Pericardium fibroblast (primary cell): Measurements from ENCODE around the genes NEMF and ATL1.

DNA sequence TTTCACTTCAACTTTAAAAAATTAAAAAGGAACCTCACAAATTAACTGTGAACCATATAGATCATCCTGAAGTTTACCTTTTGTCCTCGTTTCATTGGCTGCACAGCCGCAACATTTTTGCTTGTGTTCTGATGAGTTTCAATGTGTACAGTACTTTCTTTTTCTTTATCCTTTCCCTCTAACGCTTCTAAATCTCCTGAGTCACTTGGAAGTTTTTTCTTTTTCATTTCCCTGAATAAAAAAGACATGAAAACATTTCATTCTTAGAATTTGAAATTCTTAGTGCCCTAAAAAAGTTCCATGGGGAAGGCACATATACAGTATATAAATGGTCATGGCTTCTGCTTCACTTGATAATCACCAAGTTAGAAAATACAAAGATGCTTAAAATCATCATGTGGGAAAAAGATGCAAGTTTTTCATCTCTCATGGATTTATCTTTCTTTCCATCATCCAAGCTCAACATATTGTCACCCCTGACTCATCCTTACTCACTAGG is 27.8 kb downstream of the KLHDC2 start:
- RAMPAGE, long total RNA = no peak

DNA sequence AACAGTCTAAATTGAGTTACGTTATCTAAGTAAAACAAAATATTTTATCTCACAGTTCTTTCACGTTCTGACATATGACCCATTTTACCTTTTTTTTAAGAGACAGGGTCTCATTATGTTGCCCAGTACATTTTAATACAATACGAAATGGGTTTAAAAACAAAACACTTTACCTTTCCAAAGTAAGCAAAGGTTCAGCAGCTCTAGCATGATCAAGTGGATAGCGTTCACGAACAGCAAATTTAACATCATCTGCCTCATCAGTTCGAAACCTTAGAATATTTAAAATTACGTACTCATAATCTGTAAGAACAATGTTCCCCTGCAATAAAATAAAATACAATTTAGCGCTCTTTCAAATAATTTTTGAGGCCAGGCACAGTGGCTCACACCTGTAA is 12.0 kb downstream of the NEMF start:
- RAMPAGE, long total RNA = no peak

DNA sequence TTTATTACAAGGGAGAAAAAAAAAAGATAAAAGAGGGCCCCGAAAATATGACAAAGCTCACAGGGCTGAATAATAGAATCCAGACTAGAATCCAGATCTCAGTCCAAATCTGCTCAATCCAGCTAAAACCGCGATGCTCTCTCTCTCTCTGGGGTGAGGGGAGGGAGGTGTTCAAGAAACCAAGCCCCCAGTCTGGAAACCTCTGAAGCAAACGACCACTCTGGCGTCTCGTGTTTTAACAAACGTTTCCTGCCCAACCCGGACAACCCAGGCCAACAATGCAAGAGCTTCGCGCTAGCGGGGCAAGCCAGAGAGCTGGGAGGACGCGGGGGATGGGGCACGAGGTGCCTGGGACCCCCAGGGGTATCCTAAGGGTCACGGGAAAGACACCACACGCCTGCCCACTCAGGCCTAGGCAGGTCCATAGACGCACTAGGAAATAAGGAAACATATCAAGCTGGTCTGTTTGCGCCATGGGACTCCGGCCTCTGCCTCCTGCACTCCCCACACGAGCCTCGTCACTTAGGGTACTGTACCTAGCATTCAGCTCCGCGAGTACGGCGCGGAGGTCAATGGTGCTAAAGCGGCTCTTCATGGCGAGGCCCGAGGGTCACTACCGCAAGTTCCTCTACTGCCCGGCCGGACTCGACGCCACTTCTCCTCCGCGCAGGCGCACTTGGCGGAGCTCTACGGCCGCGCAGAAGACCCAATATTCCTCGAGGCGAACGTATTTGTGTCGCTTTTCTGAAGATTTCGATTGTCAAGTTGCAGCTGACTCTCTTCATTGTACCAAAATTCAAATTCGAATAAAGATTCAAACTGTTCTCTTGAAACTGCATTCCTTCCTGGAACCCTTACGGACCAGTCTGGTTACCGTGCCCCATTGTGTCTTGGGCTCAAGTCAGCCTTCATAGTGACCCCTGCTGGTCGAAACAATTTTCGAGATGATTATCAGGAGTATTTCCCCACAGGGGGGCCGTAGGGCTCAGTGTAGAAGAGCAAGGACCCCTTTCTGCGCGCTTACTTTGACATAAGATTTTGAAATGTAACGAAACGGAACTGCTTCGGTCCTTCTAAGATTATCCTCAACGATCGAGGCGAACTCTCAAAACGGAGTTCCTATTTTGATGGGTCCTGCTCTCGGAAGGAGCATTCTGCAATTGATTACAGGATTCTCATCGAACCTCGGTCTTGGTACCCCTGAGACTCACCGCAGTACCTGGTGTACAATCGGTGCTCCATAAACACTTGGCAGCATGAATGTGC is at the start of gene NEMF:
Gene NEMF, minus strand, starts transcription at position 630 of the 1,266 bp plus-strand sequence.
- RAMPAGE, long total RNA = no peak

- RAMPAGE, long total RNA = no peak
Observed at GRCh38 chr14:49911685-49912167, 18.8 kb downstream of the ARF6 start.

- RAMPAGE, long total RNA = no peak
Observed at GRCh38 chr14:49951910-49952412, 59.1 kb downstream of the ARF6 start.

DNA sequence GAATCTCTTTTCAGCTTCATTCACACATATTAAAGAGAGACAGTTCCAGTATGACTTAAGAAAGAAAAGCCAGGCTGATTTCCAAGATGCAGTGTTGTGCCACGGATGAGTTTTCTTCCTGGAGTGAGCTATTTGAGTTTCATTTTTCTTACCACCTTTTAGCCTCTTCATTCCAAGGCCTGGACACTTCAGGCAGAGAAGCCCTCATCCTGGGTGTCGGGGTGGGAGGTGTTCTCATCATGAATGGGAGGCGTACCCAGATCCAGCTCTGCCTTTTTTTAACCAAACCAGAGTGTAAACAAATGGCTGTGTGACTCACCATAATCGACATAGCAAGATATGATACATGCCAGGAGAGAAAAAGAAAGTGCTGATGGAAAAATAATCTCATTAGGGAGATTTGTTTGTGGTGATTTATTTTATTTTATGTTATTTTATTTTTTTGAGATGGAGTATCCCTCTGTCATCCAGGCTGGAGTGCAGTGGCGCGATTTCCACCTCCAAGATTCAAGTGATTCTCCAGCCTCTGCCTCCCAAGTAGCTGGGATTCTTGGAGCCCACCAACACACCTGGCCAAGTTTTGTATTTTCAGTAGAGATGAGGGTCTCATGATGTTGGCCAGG is 80.0 kb downstream of the ARF6 start:
- RAMPAGE, long total RNA = no peak

- RAMPAGE, long total RNA = no peak
Observed at GRCh38 chr14:49975180-49975859, 82.4 kb downstream of the ARF6 start.

DNA sequence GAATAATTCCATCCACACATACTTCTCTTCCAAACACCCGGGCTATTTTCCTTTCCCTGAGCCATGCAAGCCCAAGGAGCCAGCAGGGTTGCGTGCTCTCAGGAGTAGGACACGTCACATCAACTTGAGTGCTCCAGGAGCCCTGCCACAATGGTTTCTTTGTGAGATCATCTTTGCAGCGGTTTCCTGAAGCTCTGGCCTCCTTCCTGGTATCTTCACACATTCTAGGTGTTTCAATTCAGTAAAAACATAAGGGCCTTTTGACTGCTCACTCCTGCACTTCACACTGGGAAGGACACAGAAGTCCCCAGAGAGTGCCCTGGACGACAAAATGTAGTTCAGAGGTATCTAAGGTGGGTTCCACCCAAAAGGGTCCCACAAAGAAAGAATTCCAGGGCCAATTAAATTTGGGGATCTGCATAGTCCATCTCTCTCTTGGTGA is 109.0 kb downstream of the ARF6 start:
- RAMPAGE, long total RNA = no peak

DNA sequence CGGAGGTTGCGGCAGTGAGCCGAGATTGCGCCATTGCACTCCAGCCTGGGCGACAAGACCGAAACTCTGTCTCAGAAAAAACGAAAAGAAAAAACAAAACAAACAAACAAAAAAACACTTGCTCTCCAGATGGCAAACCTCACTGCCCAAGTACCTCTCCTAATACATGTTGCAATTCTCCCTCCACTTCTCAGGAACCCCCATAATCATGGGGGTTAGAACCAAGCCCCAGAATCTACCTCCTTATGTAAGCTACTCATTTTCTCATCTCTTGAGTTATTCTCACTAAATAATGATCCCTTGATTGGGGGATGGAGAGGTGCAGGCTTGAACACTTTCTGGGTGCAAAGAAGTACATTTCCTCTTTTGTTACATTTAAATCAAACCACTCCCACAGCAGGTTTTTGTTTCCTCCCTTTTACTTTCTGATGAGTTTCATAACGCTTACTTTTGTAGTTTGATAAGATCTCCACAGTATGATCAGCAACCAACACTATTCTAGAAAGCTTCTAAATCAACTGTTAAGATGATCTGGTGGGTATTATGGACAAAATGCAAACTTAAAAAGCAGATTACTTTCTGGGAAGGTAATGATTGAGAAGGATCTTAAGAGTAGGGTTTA is 20.6 kb downstream of the VCPKMT start:
- RAMPAGE, long total RNA = no peak

DNA sequence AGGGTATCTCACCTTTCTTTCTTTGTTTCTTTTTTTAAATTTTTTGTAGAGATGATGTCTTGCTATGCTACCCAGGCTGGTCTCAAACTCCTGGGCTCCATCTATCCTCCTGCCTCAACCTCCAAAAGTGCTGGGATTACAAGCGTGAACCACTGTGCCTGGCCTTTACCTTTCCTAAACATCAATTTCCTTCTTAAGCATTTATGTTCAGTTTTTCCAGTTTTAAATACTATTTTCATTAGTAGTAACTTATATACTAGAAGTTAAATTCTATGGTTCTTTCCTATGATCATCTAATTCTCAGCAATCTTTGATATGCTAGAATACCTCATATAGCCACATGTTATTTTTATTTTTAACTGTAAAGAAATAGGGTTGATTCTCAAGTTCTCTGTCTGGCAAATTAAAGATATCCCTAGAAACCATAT is 38.2 kb downstream of the SOS2 start:
- RAMPAGE, long total RNA = no peak

DNA sequence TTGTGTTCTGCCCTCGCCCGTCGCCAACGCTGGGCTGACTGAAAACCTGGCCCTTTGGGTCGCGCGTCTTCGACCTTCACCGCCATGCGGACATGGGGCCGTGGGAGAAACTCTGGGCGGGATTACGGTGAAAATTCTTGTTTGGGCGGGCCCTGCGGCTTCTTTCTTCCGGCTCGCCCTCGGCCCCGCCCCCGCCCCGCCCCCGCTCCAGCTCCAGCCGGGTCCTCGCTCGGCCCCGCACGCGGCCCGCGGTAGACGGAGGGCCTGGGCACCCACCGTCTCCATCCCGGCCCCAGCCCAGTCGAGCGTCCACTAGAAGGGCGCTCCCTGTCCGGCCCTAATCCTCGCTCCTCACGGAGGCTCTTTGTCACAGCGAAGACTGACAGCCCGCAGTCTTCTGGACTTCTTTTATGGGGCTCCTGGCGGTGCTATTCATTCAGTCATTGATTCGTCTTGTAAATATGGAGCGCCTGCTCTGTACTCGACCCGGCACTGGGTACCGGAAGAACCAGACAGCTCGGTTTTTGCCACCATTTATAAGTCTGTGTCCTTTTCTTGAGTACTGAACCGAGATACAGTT is 403 bp downstream of the DMAC2L start:
- RAMPAGE, long total RNA = no peak

DNA sequence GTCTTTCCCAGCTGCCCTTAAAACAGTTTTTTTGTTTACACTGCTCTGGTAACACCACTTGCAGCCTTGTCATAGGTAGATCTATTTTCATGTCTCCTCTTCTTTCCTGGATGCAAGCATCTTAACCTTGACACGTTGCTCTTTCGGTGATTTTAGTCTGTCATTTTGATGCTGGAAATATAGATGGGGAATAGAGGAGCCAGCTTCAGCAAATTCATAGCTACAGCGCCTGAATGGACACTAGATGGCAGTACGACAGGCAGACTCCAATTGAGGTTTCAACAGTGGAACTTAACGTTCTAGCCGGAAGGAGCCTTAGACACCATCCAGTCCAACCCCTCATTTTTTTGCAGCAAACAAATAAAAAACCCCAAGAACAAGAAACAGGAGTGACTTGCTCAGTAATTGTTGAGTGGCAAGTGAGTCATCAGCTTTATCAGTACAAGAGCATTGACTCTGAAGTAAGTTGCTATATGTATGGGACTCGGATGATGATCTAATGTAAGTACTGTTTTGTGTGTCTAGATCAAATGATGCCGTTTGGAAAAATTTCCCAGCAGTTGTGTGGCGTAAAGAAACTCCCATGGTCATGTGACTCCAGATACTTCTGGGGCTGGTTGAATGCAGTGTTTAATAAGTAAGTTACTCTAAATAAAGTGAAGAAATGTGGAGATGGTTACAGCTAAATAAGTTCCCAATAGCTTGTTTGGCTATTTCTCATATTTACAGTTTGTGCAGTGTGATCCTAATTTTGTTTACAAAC is 9.0 kb downstream of the DMAC2L start:
- RAMPAGE, long total RNA = no peak

DNA sequence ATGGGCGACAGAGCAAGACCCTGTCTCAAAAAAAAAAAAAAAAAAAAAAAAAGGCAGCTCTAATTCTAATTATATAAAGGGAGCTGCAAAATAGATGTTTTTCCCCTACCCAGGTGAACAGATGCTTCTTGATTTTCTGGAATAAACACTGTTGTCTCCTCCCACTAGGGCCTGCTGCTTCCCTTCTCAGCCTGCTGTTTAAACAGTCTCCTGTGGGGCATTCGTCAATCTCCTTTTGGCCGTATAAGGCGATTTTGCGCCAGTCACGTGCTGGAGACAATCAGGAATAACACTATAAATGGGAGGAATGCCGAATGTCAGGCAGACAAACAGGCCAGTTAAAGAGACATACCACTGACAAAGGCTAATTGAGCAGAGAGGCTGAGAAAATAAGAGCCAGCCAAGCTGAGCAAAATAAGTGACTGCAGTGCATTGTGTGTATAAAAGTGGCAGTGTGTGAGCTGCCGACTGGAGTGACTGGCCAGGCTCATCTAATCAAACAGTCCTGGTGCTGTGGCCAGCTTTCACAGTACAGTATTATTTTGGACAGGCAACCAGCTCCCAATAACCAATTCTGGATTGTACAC is 23.2 kb downstream of the DMAC2L start:
- RAMPAGE, long total RNA = no peak

DNA sequence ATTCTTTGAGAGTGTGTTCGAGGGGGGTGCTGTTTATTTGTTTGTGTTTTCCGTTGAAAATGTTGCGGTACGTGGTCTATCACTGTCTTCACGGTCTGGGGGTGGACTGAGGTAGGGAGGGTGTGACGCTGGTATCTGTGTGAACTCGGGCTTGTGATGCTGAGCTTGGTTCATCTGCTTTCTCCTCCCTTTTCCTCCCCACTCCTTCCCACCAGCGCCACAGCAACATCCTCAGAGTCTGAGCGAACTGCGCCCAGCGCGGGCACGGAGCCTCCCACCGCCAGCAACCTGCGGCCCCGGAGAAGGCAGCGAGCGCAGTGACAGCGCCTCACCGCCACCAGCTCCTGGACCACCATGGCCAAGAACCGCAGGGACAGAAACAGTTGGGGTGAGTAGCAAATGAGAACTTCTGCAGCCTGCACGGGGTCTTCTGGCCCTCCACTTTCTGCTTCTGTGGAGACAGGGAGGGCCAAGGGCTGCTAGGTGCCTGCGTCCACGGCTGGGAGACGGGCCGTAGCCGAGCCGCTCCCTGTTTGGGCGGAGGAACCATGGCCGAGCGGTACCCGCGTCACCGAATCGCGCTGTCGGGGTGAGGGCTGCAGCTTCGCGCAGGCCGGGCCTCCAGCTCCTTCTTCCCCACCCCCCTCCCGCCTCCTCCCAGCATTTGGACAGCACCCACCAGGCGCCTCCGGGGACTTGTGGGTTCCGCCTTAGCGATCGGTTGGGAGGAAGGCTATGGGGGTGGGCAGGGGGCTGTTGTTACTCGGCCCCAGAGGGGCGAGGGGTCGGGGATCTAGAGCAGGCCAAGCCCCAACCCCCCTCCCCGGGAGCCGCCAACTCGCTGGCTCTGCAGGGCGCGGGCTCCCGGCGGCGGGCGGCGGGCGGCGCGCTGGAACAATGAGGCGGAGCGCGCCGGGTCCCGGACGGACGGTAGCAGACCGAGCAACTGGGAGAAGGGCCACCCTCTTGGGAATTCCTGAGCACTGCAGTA is at the start of gene ATL1:
Gene ATL1, plus strand, starts transcription at position 234 of the 991 bp plus-strand sequence.
- RAMPAGE, long total RNA = no peak

- RAMPAGE, long total RNA = no peak
Observed at GRCh38 chr14:50560903-50561342, 978 bp downstream of the ATL1 start.

DNA sequence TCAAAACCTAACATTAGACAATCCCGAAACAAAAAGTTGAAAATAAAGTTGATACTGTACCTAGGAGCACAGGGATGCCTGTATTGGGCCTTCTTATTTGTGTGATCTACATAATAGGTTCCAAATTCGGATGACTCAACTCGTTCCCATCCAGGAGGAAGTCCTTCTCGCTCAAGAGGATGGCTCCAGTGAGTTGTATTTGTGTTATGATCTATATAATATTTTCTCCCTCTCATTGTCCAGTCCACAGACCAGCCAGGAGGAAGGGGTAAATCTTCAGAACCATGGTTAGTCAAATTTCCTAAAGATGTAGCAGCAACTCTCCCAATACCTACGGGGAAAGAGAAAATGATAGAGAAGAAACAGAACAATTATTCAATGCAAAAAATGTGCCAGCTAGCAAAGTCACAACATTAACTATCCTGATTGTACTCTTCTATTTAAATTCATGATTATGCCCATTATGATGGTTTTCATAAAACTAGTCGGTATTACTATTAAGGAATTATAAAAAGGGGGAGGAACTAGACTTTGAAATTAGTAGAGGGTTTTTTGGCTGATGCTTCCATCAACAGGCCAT is 23.3 kb downstream of the SAV1 start:
- RAMPAGE, long total RNA = no peak

DNA sequence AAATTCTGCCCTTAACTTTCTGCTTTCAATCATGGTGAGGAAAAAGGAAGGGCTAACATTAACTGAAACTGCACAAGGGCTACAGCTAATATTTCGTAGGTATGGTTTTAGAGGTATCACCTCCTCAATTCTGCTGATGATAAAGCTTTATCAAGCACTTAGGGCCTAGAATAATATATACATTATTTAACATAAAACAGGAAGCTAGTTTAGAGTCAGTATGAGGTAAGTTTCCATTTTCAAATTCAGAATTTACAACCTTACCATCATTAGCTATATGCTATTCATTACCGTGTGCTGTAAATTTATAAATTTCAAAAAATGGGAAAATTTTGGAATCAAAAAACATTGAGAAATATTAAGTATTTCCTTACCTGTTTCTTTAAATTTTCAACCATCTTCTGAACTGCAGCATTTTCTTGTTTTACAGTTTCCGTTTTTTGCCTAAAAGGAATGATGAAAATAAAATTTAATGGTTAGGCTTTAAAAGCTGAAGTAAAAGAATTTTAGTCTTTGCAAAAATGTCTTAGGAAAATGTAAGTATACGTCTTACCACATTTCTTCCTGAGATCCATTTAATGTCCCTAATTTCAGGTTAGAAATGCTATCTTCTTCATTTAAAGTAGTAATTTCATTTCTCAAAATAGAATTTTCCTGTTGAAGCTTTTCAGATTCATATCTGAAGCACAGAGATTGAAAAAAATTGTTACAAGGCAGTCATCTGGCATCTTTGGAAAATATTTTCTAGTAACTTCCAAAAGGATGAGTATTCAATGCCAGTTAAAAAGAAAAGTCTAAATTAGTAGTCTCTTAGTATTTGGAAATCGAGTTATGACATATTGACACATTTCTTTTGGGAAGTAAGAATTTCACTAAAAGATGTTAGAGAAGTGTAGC is 76.5 kb downstream of the NIN start:
- RAMPAGE, long total RNA = no peak

DNA sequence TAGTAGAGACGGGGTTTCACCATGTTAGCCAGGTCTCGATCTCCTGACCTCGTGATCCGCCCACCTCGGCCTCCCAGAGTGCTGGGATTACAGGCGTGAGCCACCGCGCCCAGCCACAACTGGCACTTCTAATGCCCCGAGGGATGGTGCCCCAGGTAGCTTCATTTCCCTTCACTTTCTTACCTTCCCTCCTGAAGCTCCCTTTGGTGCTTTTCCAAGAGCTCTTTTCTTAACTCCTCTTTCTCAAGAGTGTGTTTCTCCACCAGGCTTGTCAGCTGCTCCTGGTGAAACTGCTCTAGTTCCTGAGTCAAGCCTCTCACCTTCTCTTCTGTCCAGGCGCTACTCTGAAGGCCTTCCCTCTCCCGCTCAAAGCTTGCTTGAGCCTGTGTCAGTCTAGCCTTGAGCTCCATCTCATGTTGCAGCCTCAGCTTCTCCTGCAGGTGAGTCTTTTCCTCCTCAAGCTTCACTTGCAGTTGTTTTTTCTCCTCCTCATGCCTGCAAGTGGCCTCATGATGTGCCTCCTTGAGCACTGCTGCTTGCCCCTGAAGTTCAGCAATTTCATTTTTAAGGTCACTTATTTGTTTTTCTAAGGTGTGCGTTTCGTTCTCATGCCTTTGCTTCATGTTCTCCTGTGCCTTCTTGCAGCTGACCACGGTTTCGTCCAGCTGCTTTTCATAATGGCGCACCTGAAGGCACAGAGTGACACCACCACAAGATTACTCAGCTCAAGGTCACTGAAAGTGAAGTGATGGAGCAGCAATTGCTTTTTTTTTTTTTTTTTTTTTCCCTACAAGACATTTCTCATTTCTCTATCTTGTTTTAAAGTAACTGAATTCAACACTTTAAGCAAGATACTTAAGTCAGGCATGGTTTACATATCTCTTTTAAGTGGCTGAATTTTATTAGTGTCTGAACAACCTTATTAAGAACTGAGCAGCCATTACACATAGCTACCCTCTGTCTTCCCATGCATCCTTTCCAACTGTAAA is 71.0 kb downstream of the NIN start:
- RAMPAGE, long total RNA = no peak

GRCh38 chr14:50772901-50773373 is 58.0 kb downstream of the NIN start:
- RAMPAGE, long total RNA = no peak

DNA sequence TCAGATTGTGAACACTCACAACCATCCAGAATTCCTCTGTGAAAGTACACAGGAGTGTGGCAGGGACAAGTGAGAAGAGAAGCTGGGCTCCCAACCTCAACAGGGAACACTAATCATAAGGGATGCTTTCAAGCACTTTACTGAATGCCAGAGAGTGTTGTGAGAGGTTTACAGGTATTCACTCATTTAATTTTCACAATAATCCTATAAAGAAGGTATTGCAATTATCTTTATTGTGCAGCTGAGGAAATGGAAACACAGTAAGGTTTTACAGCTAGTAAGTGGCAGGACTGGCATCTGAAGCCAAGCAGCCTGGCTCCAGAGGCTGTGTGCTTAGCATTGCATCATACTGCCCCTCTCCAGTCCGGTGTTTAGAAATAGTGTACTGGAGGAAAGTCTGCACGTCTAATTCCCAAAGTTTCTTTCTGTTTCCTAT is 60.2 kb upstream of the PYGL start:
- RAMPAGE, long total RNA = no peak